ENCODE measurements around a stretch of chr3.

DNA sequence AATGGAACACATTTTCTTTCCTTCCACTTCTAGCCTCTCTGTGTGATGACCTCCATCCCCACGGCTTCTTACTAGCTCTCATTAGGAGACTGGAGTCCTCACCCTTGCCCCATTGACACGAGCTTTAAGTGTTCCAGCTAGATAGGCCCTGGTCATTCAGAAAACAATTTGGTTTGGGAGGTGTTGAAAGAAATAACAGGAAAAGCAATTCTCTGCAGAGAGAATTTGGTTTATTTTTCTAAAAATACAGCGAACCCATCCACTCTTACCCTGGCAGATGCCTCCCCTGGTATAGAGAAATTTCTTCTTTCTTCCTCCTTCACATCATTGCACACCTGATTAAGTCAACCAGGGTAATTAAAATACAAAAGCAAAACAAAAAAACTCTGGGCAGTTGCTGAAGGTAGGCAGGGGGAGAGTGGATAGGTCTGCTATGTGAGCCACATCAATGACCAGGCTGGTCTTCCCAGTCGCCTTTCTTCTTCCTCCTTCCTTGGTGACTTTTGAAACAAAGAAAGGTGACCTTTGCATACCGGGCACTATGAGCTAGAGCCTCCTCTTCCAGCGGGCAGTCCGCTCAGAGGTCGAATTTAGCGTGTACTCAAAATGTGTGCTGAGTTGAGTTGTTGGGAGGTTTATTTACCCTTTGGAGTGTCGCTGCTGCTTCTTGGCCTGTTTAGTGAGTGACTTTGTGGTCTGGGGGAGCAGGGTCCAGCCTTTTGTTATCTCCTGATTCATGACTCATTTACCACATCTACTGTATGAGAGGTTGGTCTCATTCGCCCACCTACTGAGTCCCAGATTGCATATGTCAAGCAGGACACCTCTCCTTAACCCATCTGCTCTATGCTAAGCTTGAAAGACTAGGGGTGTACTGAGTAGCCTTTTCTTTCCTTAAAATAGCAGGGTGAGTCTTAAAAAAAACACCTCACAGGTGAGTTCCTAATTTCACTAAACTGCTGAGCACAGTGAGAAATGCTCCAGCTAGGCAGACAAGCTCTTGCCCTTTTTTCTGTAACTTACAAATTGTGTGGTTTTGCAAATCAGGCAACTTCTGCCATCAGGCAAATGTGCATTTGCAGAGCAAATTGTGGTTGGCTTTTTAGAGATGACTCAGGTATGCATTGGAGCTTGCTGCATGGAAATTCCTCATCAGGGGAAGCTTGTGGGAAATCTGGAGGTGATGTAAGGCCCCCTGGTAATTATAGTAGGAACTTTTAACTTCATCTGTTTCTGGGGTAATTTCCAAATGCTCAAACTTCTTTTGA, 3.0 kb upstream of the SIAH2 start:
- RAMPAGE, long total RNA, result no peak
- RRBS, result no CpG with 5 or more reads among the region's 11 CpGs

DNA sequence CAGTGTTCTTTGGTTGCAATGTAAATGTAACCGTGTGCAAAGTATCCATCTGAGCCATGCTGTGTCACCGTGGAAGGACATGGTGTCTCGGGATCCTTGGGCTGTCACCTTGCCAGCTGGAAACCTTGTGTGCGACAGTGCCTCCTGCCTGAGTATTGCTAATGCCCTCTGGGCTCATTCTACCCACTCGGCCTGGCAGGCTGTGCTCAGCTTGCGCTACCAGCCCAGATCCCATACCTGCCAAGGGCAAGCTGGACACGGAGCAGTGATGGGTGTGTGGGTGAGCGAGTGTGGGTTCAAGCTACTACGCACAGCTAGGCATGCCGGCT, 10.7 kb upstream of the SIAH2 start:
- RAMPAGE, long total RNA, result no peak
- RRBS, result no CpG with 5 or more reads among the region's 10 CpGs

GRCh38 chr3:151187809-151188358, 15.1 kb downstream of the GPR171 start:
- RAMPAGE, long total RNA, result no peak
- RRBS, result no CpG with 5 or more reads among the region's 7 CpGs

- RAMPAGE, long total RNA, result no peak
- RRBS, result no CpG with 5 or more reads among the region's 1 CpG
Observed at GRCh38 chr3:151281631-151281771, 3.2 kb upstream of the P2RY14 start.

DNA sequence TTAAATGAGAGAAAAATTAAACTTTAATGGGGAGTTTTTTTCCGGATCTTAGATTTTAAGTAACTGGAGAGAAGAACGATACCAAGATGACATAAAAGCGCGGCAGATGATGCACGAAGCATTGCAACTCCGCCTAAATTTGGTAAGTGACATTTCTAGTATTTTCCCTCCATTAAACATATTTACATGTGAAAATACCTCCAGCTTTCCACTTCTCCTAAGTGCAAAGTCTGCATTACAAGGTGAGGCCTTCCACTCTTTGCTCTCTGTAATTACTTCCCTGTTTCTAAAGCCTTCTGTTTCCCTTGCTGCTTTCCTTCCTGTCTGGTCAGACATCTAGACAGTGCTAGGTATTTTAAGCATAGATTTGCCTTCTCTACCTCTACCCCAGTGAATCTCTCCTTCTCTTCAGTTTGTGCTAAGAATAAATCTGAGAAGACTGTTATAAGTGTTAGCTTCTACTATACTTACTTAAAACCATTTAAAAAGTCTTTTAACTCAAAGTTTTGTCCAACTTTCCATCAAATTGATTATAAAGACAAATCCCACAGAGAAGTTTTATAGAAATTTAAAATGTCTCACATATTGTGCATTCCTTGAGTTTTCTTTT, 1.8 kb downstream of the P2RY12 start:
- RAMPAGE, long total RNA, result no peak
- RRBS, result no CpG with 5 or more reads among the region's 6 CpGs

- RAMPAGE, long total RNA, result no peak
- RRBS, result no CpG with 5 or more reads among the region's 3 CpGs
Observed at GRCh38 chr3:151766560-151766953, 32.8 kb downstream of the AADACL2 start.

- RAMPAGE, long total RNA, result no peak
- RRBS, result no CpG with 5 or more reads among the region's 4 CpGs
Observed at GRCh38 chr3:151770834-151771398, 37.2 kb downstream of the AADACL2 start.

DNA sequence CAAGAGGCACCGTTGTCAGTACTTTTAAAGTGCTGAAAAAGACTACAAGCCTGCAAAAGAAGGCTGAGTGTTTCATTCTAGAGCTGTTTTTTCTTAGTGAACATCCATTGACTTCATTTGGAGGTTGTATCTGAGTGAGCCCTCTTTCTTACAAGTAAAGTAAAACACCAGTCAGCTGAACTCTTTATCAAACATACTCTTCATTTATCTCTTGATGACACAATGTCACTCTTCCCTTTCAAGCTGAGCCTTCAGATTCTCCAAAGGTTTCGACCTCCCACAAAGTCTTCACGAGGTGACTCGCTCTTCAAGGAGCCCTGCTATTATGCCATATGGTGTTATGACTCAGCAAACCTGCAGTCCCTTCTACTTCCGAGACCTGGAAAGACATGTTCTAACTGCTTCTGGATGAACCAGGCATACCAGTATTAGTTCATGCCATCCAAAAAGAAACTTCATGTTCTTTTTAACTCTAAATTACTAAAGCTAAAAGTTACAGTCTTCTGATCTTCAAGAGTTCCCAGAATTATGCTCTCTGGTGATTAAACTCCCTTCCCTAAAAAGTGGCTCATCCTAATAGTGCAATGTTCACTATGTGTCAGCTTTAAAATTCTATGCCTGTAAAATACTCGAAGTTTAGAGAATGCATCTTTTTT, 23.2 kb downstream of the AADAC start:
- RAMPAGE, long total RNA, result no peak
- RRBS, result no CpG with 5 or more reads among the region's 6 CpGs

GRCh38 chr3:151871580-151872188, 1.8 kb upstream of the SUCNR1 start:
- RAMPAGE, long total RNA, result no peak
- RRBS, result no CpG with 5 or more reads among the region's 6 CpGs

DNA sequence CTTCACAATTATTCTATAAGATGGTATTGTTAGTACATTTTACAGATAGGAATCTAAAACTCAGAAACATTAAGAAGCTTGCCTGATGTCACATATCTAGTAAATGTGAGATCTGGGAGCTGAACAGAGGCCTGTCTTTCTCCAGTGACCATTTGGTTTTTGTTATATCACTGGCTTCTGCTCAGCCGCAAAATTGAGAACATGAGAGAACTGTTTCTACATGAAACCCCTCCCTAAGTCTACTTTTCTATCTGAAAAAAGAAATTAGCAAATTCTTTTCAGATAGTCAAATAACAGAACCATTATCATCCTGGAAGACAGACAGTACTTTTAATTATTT, 68.2 kb upstream of the MBNL1 start:
- RAMPAGE, long total RNA, result no peak
- RRBS, result no CpG with 5 or more reads among the region's 1 CpG

DNA sequence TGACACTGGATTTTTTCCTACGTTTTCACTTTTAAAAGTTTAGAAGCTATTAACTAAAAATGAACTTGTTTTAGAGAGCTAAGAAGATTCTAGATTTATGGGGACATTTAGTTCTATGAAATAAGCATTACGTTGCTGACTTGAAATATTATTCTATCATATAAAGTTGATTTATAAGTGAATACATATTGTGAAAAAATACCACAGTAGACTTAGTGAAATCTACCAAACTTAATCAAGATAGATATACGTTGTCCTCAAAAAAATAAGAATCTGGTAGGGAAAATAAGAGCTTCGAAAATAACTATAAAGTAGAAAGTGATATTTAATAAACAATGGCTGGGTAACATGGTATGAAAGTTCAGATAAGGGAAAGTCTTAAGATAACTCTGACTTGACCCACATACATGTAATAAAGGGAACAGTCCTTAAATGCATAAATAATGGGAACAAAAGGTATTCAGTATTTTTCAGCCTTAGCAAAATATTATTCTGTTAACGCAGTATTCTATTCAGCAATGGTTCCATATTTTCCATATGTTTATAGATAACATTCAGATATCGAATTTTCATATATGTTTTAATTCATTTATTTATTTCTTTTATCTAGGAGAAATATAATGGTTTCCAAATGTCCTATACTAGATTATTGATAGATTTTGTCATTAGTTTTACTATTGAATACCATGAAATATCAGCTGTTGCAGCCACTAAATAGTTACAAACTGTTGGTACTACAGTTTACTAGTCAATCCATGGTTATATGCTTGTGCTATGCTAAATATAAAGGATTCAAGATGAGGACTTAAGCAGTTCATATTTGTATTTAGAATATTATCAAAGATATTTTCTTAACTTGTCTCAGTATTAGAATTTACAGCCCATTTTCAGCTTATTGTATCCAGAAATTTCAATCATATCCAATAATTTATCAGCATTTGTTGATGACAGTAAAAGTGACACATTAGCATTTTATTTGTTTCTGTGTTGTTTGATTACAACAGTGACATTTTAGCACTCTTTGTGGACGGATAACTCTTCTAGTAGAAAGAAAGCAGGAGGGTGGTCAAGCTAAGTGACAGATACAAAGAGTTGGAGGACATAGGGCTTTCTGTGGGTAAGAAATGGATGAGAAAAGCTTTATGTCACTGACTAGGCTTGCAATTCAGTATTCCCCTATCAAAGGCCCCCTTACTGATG, 5.8 kb downstream of the MBNL1 start:
- RAMPAGE, long total RNA, result no peak
- RRBS, result no CpG with 5 or more reads among the region's 7 CpGs

DNA sequence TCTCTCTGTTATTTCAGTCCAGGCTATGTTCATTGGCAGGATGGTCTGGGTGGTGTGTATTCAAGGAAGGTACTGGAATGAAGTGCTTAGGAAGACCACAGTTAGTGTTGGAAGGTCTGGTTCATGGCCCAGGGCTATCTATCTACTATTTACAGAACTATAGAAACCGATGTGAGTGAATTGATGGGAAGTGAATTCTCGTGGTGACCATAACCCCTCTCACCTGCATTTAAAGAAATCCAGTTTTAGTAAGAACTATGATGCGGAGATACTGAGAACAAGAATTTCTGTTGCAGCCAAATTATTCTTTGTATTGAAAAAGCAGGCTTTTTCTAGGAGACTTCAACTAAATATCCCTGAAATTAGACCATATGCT, 143.9 kb downstream of the MBNL1 start:
- RAMPAGE, long total RNA, result no peak
- RRBS, result no CpG with 5 or more reads among the region's 3 CpGs

DNA sequence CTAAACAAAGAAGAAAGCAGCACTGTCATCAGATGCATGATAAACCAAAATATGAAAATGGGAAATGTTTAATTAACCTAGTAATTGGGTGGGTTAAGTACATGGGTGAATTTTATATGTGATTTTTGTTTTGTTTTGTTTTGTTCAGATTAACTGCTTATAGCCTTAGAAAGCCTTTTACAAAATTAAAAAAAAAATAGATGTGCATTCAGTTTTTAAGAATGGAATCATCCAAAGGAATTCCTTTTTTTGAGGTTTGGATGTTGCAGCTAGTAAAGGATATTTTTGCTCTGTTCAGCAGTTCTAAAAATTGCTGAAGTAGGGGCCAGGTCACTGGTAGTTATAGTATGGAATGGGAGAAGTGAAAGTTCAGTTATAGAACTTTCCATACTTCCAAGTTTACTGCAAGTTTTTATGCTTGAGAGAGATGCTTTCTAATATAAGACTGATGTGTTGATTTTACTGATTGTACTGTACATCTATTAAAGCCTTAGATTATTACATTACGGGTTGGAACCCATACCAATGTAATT, 194.8 kb downstream of the MBNL1 start:
- RAMPAGE, long total RNA, result no peak
- RRBS, result no CpG with 5 or more reads among the region's 1 CpG

DNA sequence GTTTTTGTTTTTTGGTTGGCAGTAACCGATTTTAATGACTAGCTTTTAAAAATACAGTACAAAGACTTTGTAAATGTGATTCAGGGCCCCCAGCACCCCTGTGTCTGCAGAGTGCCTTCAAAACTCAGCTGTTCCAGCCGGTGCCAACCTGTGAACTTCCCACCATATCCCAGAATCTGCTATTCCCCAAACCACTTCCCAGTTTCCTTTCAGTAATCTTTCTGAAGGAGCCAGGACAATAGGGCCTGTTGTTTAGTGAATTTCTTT, 2.1 kb downstream of the RAP2B start:
- RAMPAGE, long total RNA, result no peak
- RRBS, result no CpG with 5 or more reads among the region's 2 CpGs

DNA sequence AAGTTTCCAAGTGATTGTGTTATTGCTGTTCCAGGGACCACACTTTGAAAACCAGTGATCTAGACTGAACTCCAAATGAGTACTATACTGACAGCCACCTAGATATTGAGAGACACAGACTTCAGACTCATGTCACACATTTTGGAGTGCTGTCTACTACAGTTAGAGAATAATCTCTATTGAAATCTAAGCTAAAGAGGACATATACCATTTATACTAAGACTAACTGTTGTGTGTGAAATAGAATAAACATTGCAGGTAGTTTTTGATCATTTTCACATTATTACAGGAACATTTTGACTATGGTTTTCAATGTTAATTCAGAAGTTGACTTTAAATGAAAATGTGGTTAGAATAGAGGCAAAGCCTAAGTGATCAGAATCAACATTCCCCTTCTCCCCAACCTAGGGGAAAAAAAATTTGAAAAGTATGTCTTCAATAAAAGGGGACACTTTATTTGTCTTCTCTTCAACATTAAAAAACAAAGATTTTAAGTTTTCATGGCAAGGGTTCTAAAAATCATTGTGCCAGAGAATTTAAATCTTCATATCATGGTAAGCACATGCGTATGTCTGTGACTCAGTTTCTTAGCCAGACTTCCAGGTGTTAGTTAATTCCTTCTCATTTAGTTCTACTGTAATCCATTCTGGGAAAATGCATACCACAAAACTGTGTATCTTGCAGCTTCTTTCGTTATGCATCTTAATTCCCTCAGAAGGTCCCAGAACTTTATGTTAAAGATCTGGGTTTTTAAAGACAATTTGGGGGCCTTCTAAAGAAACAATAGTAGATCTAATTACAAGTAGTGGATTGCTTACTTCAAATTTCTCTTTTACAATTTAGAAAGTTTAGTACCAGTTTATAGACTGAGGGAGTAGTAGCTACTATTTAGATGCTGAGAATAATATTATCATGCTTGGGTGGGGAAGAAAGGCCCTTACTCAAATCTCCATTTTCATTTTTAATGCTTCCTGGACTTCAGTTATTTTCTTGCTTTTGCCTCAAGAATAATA, 5.7 kb downstream of the RAP2B start:
- RAMPAGE, long total RNA, result no peak
- RRBS, result no CpG with 5 or more reads among the region's 2 CpGs

DNA sequence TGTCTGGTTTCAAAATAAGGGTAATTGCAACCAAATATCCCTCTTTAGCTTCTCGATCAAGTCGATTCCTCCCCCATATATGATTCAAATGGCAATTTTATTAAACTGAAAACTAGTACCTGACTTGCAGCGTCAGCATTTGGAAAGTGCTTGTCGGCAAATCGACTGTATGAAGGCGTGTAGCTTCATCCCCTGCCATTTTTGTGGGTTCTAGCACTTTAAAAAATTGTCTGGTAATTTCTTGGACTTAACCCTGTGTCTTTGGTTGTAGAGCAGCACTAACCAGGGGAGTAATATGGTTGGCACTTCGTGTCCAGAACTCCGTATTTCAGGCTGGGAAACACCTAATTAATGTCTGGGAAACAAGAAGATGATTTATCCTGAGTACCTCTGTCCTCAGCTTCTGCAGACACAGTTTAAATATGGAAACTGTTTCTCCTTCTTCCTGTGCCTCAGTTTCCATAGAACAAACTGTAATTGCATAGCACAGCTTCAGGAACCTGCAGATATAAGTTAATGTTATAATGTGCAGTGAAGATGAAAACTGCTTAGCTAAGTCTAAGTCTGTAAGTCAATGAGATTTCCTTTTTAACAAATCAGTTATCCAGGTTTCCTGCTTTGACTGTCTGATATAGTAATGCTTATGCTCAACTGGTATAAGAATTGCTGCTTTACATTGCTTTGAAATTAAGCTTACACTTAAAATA, 731 bp downstream of the MME start:
- RAMPAGE, long total RNA, result no peak
- RRBS, result no CpG with 5 or more reads among the region's 8 CpGs

GRCh38 chr3:155193860-155194217, 99.6 kb downstream of the STRIT1 start:
- RAMPAGE, long total RNA, result no peak
- RRBS, result no CpG with 5 or more reads among the region's 2 CpGs

DNA sequence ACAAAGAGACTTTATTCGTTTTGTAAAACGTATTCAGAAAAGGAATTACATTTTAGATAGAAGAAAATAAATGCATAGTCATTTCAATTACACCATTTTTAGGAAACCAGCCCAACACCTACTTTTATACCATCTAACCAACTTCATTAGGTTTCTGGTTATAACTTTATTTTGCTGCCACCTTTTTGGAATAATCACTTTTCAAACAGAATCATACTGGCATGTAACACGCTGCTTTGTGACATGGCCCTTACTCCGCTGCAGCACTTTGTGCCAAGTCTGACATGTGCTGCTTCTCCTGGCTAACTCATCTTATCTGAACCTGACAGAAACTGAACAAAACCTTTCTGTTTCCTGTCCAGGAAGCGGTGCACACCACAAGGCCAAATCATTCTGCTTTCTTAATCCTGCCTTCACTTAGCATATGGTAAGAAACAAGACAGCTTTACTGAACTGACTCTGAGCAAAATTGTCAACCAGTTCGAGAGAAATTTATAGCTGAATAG, 41.3 kb upstream of the STRIT1 start:
- RAMPAGE, long total RNA, result no peak
- RRBS, result no CpG with 5 or more reads among the region's 6 CpGs

GRCh38 chr3:155571975-155572374, 172.9 kb downstream of the PLCH1 start:
- RAMPAGE, long total RNA, result no peak
- RRBS, result no CpG with 5 or more reads among the region's 1 CpG

GRCh38 chr3:155676148-155676675, 68.7 kb downstream of the PLCH1 start:
- RAMPAGE, long total RNA, result no peak
- RRBS, result no CpG with 5 or more reads among the region's 11 CpGs

All from epithelial cell of alveolus of lung (primary cell).